Right cardiac atrium (tissue), 1 donor: ENCODE measurements around the gene PIAS1.

- PRO-cap = no peak
Observed at GRCh38 chr15:66931586-66932824, 133.4 kb upstream of the SMAD3 start.

GRCh38 chr15:66938542-66938815 lies 126.9 kb upstream of the SMAD3 start:
- PRO-cap = no peak

DNA sequence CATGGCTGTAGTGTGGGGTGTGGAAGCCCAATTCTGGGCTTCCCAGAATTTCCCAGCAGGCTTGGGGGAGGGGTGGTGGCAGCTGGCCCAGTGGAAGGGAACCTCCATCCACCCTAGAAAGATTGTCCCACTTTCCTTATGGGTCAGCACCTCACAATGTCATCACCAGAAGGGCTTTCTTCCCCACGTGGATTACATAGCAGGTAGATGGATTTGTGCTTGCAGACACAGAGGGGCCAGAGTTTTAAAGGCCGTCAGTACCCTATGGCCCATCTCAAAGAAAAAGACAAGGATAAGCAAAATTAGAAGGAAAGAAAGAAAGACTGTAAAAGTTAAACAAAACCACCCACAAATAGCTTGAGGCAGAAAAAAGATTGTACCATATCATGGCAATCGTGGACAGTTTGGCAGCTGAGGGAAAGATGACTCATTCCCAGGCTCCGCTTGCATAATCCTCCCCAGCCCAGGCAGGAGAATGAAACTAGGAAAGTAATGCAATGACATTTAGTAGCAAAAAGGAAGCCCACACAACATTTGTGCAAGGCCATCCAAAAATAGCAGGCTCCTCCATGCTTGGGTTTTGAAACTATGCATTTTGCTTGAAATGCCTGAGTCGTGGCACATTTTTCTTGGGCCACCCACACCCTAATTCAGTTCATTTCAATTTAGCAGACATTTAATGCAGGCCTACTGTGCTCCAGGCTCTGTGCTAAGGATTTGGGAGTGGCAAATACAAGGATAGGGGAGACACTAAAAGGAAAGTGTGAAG lies 41.1 kb upstream of the SMAD3 start:
- PRO-cap = no peak

DNA sequence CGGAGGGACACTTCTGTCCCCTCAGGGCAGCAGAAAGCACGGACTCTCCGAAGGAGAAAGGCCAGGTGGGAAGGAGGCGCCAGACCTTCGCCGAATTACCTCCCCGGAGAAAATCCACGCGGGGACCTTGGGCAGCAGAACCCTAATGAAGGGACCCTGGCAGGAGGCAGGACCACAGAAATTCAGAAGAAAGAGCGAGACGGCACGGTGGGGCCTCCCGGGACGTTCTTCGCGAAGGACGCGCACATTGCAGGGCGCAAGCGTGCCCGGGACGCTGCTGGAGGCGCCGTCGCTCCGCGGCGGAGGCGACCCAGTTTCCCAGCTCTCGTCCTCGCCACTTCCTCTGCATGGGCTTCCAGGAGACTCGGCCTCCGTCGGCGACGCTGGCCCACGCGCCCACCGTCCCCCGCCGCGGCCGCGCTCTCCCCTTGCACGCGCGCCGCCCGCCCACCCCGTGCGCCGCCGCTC lies 31.9 kb upstream of the SMAD3 start:
- PRO-cap = no peak

DNA sequence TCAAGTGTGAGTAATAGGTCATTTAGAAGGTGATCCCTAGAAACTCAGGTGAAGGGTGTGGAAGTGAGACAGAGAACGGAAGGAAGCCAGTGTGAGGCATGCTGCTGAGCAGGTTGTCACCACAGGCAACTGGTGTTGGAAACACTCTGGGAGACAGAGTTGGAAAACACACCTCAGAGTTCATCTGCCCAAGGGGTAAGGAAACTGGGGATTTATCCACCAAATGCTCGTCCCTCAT lies 25.7 kb upstream of the SMAD3 start:
- PRO-cap = no peak

- PRO-cap = no peak
Observed at GRCh38 chr15:67061998-67062912, 3.1 kb upstream of the SMAD3 start.

GRCh38 chr15:67148991-67150043 lies 83.9 kb downstream of the SMAD3 start:
- PRO-cap = no peak

- PRO-cap = no peak
Observed at GRCh38 chr15:67161761-67162142, 92.7 kb downstream of the AAGAB start.

DNA sequence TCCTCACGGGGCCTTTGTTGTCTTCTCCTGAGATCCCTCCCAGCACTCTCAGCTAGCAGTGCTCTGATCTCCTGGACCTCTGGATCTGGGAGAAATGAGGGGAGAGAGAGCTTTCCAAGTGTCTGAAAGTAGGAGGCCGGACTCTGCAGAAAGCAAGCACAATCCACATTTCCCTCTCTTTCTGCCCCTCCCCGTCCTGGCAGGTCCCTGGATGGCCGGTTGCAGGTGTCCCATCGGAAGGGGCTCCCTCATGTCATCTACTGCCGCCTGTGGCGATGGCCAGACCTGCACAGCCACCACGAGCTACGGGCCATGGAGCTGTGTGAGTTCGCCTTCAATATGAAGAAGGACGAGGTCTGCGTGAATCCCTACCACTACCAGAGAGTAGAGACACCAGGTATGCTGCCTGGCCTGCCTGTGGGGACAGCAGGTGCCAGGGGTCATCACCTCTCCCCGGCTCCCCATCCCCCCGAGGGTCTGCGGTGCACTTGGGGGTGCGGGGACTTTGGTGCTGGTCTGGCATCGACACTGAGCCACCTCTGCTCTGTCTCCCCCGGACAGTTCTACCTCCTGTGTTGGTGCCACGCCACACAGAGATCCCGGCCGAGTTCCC lies 89.7 kb downstream of the AAGAB start:
- PRO-cap = no peak

DNA sequence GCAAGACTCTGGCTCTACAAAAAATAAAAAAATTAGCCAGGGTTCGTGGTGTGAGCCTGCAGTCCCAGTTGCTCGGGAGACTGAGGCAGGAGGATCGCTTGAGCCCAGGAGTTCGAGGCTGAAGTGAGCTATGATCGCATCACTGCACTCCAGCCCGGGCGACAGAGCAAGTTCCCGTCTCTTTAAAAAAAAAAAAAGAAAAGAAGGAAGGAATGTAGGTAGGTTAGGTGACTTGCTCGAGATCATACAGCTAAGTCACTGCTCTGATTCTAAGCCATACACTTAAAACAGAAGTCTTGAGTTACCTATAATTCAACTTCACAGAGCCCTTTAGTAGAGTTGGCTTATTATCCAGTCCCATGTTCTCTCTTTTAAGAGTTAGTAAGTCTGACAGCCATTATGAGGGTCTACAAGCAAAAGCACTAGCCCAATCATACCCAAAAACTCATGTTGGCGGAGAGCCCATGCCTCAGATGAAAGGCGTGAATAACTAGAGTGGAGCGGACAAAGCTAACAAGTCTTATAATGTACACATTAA lies 819 bp downstream of the AAGAB start:
- PRO-cap = no peak

DNA sequence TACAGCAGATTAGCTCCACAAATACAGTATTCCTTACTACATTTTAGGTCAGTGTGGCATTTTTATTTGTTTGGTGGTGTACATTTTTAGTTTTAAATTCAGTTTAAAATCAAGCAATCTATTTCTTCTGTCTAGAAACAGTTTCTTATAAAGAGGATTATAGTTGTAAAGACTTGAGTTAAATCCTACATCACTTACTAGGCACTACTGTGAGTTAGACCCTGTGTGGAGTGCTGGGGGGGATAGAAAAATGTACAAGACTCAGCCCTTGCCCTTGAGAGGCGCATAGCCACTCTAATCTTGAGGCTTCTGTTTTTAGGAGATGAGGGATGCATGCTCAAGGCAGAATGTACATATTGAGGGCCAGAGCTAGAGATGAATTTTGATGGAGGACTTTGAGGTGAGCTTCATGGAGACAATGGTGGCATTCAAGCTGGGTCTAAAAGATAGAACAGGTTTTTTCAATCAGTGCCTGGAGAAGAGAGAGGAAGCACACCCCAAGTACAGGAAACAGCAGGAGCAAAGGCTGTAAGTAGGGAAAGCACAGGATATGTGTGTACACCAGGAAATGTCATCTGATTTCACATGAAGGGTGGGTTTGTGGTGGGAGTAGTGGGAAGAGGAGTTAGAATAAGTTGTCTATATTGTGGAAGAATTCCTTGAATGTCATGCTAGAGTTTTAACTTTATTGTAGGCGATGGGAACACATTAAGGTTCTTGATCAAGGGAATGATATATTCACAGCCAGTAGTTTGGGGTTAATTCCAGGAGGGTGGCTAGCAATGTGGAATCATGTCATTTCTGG lies 99.8 kb downstream of the MAP2K5 start:
- PRO-cap = no peak

DNA sequence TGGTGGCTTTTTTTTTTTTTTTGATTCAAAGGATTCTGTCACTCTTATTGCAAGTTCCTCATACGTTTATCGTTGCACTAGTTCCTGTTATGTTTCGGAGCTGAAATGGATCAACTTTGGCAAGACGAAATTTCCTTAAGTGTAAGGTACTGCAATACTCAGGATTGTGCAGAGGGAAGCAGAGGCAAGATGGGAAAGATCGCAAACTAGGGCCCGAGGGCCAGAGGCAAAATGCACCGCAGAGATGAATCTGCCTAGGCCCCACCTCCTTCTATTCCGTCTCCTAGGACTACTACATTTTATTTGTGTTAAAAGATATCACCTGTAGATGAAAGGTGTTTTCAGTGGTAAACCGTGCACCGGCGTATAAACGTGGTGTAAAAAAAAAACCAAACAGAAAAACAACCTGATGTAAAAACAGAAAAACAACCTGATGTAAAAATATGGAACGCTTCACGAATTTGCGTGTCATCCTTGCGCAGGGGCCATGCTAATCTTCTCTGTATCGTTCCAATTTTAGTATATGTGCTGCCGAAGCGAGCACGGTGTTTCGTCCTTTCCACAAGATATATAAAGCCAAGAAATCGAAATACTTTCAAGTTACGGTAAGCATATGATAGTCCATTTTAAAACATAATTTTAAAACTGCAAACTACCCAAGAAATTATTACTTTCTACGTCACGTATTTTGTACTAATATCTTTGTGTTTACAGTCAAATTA lies 14.4 kb downstream of the SKOR1 start:
- PRO-cap = no peak

DNA sequence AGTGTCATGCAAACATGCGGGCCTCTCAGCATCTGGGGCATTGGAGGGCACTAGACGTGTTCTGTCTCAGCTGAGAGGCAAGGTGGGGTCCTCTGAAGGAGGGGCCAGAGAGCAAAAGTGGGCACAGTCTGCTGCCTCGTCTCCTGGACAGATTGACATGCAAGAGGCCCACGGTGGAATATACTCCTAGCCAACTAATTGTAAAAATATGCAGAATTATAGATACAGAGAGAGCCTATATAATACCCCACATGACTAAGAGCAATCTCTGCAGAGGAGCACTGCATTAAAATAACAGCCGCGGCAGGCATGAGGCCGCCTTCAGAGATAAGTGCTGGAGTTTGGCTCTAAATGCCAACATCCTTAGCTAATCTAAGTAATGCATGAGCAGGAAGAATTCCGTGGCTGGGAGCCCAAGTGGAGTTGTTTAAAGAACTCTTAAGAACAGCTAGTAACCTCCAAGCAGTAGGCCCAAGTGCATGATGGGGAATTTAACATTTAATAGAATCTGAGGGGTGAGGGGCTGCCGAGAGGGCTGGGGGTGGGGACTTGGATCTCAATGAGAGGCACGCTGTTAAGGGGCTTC lies 102.4 kb downstream of the SKOR1 start:
- PRO-cap = no peak

GRCh38 chr15:68053844-68054681 lies at the start of gene PIAS1:
Gene PIAS1, plus strand, starts transcription at chr15:68054315.
- PRO-cap = unidirectional peak, plus-strand start at chr15:68054315; unidirectional peak, plus-strand start at chr15:68054380

- PRO-cap = unidirectional peak, minus-strand start at chr15:68206077
Observed at GRCh38 chr15:68205774-68206485, 798 bp upstream of the CALML4 start.

- PRO-cap = no peak
Observed at GRCh38 chr15:68277115-68277513, 431 bp upstream of the FEM1B start.

DNA sequence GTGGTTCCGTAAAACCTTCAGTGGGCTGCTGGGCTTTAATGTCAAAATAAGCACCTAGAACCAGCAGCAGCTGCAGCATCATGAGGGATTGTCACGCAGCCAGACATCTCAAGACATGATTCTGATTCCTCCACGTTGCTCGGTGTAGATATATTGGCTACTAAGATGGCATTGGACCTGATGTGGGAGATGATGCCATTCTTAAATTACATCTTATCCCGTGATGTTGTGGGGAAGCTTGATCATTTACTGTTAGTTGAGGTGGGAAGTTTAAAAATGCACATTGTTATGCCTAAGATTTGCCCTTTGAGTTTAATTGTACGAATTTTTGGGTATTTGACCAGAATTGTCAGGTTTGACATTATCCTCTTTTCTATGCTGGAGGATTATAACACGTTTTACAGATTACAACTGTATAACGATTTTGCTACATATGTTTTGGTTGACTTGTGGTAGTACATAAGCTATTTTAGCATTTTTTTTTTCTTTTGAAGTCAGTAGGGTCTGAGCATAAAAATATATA lies 1.6 kb downstream of the FEM1B start:
- PRO-cap = no peak

GRCh38 chr15:68304456-68304701 lies 26.8 kb downstream of the FEM1B start:
- PRO-cap = no peak

GRCh38 chr15:68335343-68336182 lies 58.0 kb downstream of the FEM1B start:
- PRO-cap = no peak

- PRO-cap = no peak
Observed at GRCh38 chr15:68415264-68415977, 16.5 kb downstream of the ITGA11 start.